Osteocyte (in vitro differentiated cells): Measurements from ENCODE around the gene PRPSAP1.

DNA sequence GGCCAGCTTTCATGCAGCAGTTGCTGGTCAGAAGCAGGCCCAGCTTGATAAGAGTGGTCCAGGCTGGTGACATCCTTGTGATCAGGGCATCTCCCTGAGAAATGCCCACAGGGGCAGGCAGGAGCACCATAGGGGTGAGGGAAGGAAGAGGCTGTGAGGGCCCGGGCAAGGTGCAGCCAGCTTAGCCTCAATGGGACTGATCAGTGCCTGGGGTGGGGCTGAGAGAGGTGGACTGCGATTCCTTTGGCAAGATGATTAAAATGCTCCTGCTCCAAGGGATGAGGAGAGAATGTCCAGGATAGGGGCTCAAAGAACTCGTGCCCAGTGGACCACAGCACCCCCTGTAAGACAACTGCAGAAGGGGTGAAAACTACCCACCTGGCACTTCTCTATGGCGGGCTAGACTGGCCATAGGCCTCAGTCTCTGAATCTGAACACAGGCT, 5.0 kb downstream of the H3-3B start:
- PRO-cap: no peak

- PRO-cap: no peak
Observed at GRCh38 chr17:75809420-75809798, 24.8 kb downstream of the UNK start.

DNA sequence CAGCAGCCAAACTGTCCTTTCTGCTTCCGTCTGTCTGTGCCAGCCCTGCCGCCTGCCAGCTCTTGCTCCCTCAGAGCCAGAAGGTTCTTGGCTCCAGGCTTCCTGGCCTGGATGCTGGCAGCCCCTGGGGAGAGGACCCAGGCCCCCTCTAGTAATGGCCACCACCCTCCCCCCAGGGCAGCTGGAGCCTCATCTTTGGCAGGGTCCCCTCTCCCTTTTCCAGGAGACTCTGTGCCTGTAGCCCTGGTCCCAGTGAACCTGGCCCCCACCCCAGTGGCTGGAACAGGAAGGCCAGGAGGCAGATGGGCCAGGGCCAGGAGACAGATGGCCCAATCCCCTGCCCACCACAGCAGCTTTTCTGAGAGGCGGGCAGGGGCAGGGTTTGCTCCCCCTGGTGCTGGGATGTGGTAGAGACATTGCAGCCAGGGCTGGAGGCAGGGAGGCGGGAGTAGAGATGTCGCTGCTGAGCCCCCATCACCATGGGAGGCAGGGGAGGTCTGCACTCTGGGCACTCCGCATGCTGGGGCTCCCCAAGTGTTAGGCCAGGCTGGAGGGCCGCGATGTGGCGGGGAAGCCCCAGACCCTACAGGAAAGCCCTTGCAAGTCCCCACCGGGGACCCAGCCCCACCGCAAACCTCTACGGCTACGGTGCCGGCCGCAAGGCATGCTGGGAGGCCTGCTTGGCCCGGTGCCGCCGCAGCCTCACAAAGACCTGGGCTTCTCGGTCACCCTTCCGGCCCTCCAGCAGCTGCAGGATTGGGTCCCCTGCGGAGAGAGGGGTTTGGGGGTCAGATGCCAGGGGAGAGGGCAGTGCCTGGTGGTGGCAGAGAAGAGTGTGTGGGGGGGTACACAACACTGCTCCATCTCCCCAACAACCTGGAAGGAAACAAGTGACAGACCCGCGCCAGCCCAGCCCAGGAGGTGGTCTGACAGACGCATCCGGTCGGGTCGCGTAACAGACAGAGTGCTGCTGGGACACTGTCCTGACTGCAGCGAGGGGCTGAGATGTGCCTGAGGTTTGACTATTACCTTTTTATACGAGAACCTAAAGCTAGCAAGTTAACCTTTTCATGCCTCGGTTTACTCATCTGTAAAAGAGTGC, 16.5 kb downstream of the UNC13D start:
- PRO-cap: unidirectional peak, plus-strand start at position 416 of the sequence

DNA sequence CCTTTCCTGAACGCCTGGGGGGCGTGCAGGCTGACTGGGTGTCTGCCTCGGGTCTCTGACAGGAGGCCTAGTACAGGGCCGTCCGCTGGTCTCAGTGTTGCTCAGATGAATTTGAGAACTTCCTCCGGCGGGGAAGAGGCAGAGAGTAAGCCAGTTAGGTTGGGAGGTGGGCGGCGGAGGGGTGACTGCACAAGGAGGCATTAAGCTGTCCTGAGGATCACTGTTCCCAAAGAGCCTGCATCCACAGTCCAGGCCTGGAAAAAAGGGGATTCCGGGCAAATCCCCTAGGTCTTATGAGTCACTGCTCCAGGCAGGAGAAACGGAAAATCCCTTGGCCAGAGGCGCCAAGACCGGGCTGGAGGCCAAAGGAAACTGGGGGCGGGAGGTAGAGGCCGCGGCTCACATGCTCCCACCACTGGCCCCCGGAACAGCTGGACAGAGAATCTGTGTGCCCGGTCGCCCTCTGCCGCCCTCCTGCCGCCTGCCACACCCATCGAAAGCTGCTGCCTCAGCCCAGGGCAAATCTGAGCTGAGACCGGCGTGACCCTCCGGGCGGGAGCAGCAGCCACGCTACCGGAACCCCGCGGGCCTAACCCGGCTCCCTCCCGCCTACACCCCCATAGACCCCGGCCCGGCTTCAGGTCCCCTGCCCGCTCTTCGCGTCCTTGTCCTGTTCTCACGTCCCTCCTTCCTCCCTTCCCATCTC, 1.2 kb downstream of the TRIM47 start:
- PRO-cap: bidirectional peak, plus-strand start at position 532 of the sequence, minus-strand start at position 222 of the sequence

DNA sequence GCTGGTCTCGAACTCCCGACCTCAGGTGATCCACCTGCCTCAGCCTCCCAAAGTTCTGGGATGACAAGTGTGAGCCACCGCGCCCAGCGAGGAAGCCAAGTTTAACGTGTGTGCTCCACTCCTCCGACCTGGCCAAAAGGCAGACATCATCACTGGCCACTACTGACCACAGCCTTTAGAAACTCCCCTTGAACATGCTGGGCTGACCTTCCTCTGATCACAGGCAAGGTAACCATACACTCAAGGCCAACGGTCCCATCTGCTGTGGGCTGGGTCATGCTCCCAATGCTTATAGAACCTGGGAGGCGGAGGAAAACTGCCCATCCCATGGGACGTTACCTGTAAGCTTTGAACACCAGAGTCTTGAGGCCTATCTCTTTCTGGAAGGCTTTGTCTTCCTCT, 17.8 kb upstream of the EVPL start:
- PRO-cap: no peak

- PRO-cap: no peak
Observed at GRCh38 chr17:76061354-76061658, 11.0 kb downstream of the SRP68 start.

GRCh38 chr17:76087970-76088451, 9.0 kb downstream of the ZACN start:
- PRO-cap: no peak

- PRO-cap: no peak
Observed at GRCh38 chr17:76137777-76139071, 2.8 kb downstream of the FOXJ1 start.

DNA sequence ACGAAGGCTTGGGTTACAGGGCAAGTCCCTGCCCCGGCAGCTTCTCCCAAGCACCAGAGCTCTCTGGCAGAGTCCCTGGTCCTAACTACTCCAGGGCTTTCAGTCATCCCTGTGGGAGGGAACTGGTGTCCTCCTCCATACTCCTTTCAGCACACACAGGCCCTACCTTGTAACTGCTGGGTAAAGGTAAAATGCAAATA, 1.6 kb upstream of the RNF157 start:
- PRO-cap: no peak

GRCh38 chr17:76247893-76248446, 7.7 kb upstream of the RNF157 start:
- PRO-cap: no peak

- PRO-cap: no peak
Observed at GRCh38 chr17:76272867-76273210, 7.7 kb downstream of the UBALD2 start.

DNA sequence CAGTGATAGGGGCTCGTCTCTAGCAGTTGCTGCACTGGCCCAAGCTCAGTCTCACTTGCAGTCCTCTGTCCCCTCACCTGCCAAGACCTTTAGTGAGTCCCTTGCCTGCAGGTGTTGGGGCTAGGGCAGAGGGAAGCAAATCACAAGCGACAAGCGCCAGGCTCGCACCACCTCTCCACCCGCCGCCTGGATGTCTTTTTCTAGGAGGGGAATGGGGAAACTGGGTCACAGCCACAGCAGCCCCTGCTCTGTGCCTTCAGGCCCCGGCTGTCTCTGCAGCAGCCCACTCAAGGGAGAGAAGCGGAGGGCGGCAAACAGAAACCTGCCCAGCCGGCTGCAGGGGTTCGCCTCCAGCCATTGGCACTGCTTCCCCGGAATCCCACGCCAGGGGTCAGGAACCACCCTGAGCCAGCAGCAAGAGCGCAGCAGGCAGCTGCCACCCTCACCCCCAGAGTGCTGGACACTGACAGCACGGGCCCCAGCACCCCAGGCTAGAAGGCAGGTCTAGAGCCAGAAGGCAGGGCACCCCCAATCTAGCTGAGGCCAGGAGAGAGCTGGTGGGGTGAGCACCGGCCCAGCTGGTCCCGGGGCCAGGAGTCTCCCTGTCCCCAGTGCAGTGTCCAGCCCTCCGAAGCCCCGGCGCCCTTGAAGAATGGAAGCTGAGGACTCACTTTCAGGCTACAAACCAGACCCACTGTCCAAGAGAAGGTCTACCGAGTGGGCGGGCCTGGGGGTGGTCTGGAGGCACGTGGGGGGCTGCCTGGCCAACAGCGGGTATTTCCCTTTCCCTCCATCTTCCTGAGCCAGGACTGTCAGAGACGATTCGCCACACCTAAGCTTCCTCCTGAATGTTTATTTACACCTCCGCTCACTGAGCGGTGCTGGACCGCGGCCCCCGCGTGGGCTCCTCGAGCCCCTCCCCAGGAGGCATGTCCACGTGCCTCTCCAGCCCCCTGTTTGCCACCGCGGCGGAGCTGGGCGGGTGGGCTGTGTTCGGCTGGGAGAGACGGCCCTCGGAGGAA, 8.4 kb downstream of the UBALD2 start:
- PRO-cap: no peak

DNA sequence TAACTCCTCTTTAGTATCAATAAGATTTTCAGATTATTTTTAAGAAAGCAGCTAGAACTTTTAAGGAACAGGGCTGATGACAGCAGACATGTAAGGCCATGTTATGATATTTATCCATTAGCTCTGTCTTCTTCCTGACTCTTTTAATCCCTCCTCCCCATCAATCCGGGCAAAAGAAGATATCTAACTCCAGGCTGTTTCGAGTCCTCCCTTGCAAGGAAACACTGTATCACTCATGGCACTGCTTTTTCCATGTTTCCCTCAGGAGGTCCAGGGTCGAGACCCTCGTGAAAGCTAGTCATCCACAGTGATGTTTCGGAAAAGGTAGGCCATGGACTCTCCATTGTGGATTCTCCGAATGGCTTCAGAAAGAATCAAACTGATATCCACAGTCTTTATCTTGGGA, 3.2 kb upstream of the QRICH2 start:
- PRO-cap: no peak

GRCh38 chr17:76353469-76354619, at the start of gene PRPSAP1:
TSS of gene PRPSAP1 (minus strand) at chr17:76353916.
- PRO-cap: bidirectional peak, plus-strand start at chr17:76353560, minus-strand start at chr17:76353428; bidirectional peak, plus-strand start at chr17:76353666, minus-strand start at chr17:76353631; bidirectional peak, plus-strand start at chr17:76353943, minus-strand start at chr17:76353904; bidirectional peak, plus-strand start at chr17:76354268, minus-strand start at chr17:76354198

GRCh38 chr17:76384948-76385679, 705 bp downstream of the SPHK1 start:
- PRO-cap: bidirectional peak, plus-strand start at chr17:76385292, minus-strand start at chr17:76385104

- PRO-cap: no peak
Observed at GRCh38 chr17:76396334-76396830, 12.0 kb downstream of the SPHK1 start.

GRCh38 chr17:76524808-76525251, 12.7 kb downstream of the CYGB start:
- PRO-cap: no peak

DNA sequence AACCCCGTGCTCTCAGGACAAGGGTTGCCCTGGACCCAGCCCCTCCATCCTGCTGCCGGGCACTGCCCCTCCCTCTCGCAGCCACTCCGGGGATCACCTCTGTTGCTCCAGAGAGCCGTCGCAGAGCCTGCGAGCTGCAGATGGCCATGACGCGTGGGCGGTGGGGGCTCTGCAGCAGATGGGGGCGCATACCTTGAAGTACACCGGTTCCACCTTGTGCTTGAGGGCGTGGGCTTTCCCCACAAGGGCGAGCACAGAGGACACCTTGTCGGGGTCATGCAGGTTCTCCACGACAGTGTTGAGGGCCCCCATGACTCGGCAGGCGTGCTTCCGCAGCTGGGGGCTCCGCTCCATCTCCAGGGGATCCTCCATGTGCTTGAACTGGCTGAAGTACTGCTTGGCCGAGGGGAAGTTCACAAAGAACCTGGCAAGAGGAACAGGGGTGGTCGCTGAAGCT, 6.2 kb downstream of the CYGB start:
- PRO-cap: no peak

- PRO-cap: no peak
Observed at GRCh38 chr17:76563444-76563890, 22.2 kb downstream of the ST6GALNAC2 start.

DNA sequence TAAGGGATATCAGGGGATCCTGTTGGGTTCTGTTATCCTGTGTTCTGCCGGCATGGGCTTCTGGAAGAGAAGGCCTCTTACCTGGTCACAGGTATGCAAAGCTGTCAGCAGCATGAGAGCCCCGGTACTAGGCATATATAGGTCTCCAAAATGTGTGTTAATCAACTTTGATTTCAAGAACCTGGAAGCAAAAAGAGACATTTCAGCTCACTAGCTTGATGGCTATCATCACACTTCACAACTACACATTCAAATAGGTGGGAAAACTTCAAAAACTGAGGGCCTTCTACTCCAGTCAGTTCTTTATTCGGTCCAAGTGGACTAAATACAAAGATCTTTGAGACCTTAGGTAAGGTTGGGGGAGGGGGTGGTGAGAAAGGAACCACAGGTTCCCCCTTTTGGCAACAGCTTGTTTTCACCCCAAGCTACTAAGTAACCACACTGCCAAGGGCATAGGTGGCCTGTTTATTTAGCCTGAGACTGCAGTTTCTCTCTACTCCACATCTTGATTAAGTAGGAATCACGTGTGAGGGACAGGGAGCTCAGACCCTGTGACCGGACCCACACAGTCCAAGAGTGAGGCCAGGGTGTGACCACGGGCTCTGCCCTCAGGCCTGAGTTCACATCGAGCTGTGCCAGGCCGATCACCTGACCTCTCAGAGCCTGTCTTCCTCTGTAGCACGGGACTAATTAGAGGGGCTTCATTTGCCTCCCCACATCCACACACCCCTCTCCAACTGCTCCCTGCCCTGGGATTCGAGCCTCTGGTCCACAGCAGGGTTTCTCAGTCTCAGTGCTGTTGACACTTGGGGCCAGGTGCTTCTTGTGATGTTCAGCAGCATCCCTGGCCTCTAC, 18.1 kb downstream of the ST6GALNAC2 start:
- PRO-cap: no peak